Measurements from ENCODE around the genes GMPPA, OBSL1 and ACSL3.

- RRBS, result 6% methylated on average over 2 of the region's 55 CpGs
These were observed at the start of gene GMPPA for GRCh38 chr2:219498189-219499064. TSS of gene GMPPA (plus strand) at chr2:219498891.

DNA sequence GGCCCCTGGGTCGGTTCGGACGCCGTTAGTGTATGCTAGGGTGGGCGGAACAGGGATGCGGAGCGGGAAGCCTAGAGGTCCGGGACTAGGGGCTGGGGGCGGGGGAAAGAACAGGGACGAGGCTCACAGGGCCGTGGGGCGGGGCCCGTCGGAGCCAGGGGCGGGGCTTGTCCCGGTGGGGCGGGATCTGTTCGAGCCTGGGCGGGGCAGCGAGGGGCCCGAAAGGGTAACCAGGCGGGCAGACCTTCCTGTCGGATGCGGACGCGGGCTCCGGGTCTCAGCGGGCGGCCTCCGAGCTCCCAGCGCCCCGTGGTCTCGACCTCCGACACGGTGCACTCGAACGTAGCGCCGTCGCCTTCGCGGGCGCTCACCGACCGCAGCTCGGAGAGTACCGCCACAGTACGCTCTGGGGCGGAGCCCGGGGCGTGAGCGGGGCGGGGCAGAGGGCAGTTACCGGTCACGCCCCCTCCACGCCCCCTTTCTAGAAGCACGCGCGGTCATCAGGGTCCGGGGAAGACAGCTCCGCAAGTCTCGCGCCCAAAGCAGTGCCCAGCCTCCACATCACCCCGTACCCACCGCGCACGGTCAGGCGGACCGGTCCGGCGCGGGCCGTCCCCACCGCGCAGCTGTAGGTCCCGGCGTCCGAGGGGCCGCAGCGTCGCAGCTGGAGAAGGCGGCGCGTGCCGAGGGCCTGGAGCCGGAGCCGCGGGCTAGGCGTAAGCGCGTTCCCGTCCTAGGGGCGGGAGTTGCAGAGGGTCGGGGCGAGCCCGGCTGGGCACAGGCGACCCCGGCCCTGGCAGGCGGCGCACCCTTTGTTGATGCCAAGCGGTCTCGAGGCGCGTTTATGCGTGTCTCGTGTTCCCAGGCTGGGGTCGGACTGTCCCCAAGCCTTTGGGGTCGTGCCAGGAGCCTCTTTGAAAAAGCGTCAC, 8.7 kb downstream of the TMEM198 start:
- RRBS, result 3% methylated on average over 62 of the region's 109 CpGs

- RRBS, result 79% methylated on average over 3 of the region's 17 CpGs
These were observed 6.0 kb downstream of the OBSL1 start for GRCh38 chr2:219565249-219565911.

GRCh38 chr2:219566703-219567214, 4.6 kb downstream of the OBSL1 start:
- RRBS, result no CpG with 5 or more reads among the region's 16 CpGs

- RRBS, result no CpG with 5 or more reads among the region's 10 CpGs
These were observed 1.5 kb downstream of the OBSL1 start for GRCh38 chr2:219569990-219570181.

GRCh38 chr2:219570182-219570539, 1.2 kb downstream of the OBSL1 start:
- RRBS, result no CpG with 5 or more reads among the region's 46 CpGs

DNA sequence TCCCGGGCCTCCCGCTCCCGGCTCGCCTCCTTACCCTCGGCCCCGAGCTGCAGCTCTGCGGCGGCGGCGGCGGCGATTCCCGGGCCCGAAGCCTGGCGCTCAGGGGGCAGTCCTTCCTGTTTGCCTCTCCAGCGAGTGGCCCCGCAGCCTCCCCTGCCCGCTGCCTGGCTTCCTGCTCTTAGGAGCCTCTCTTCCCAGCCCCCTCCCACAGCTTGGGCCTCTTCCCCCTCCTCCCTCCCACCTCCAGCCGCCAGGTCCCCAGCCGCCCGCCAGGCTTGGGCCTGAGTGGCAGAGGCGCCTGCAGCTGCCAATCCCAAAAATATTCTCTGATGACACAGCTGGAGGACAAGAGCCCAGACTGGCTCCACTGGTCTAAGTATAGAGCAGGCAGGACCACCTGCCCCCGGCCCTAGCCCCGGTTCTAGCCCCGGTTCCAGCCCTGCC, at the start of gene OBSL1:
Gene OBSL1, minus strand, starts transcription at position 180 of the 444 bp plus-strand sequence.
- RRBS, result 4% methylated on average over 12 of the region's 25 CpGs

- RRBS, result no CpG with 5 or more reads among the region's 18 CpGs
These were observed 4.7 kb downstream of the INHA start for GRCh38 chr2:219576414-219577555.

DNA sequence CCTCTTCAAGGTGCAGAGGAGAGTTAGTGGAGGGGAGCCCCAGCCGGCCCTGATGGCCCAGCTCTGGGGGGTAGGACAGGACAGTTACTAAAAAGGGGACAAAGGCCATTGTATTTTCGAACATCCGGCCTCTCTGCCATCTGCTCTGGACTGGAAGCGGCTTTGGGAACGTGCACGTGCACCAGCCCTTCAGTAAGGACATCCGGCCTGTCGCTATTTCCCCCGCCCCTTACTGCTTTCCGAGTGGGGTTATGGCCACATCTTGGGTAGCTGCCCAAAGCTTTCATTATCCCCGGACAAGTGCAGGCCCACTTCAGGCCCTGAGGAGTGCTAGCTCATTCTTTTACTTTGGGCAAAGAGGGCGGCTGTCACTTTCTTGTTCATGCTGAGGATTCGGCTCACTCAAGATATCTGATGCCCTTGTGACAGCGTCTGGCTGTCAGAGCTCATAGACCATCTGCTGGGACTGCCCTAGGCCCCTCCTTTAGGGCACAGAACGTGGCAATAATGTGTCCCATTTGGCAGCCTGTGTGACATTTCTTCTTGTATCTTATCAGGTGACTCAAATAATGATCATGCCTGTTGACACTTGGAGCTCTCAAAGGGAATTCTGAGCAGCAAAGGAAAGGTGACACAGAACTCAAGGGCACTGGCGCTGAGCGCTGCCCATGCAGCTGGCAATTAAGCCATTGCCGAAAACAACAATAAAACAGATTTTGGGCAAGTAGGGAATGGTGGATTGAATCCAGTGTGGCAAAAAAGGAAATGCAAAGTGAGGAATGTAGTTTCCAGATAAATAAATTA, 17.6 kb downstream of the SLC4A3 start:
- RRBS, result 65% methylated on average over 10 of the region's 18 CpGs

DNA sequence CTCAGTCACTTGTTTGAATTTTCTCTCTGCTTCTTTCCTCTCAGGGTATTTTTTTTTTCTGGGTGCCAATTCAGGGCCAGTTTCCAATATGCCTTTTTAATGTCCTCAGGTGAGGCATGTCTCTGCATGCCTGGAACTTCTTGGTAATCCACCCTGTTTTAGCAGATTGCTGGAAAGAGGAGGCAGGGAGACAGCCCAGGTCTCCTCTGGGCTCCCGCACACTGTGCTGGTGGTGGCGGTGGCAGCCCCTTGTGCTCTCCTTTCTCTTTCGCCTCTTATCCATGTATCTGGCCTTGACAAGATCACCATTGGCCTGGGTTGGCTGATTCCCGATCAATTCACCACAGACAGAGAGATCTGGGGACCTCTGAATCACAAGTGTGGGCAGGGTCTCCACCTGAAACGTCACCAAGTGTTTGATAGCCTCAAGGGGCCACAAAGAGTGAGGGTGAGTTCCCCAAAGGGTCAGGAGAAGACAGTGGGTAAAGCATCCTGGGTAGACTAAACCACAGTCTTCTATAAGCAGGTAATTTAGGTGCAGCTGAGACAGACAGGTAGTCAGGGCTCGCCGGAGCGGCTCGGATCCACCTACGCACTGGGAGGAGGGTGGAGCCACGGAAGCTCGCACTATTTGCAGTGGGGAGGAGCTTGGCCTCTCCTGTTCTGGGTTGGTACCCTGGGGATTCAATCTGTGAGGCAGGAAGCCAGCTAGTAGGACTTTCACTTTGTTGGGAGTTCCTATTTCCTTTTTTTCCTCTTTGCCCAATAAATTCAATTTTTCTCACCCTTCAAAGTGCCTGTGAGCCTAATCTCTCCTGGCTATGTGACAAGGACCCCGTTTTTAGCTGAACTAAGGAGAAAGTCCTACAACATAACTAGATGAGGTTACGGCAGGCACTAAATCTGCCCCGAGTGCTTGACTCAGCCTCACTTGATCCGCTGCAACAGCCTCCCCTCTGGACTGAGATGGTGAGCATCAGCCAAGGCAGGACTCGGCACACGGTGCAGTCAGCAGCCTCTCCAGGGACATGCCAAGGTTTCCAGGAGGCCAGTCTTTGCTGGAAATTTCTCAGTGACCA, 57.5 kb downstream of the SLC4A3 start:
- RRBS, result no CpG with 5 or more reads among the region's 18 CpGs

DNA sequence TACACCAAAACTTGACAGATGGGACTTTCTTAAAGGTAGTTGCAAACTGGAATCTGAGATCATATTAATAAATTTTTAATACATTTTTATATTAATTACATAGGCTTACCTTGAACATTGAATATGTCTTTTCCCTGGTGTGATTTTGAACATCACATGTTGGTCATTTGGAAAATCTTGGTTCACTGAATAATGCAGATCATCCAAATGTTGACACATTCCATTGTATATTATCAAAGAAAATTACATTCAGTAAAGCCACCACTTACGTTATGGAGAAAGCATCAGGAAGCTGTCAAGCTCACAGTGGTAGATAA, 597.0 kb downstream of the EPHA4 start:
- RRBS, result no CpG with 5 or more reads among the region's 1 CpG

GRCh38 chr2:221322750-221323004, 249.4 kb downstream of the EPHA4 start:
- RRBS, result no CpG with 5 or more reads among the region's 3 CpGs

DNA sequence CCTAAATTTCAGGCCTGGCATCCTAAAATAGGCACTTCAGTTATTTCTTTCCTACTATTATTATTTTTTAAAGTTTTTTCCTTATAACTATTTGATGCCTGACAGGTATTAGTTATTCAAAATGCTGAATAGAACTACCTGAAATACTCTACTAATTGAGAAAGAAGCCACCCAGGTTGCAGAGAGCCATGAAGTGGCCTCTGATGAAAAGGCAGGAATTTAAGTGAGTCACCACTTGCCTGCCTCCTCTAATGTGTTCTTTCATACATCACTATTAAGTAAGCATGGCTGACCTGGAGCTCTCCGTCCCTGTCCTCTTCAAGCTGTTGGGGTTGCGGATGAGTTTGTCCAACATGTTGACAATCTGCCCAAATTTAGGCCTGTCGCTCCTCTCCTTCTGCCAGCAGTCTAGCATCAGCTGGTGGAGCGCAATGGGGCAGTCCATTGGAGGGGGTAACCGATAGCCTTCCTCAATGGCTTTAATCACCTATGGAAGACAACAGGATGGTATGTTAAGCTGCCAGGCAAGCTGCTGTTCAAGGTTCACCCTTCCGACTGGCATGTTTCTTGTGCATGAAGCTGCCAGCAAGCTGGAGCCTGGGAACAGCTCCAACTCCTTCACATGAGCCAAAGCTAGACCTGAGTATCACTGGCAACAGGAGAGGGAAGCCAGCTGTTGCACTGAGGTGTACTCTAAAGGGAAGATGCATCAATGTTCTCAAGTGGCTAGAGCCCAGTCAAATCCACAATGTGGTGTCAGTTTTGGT, 142.3 kb downstream of the EPHA4 start:
- RRBS, result no CpG with 5 or more reads among the region's 6 CpGs

DNA sequence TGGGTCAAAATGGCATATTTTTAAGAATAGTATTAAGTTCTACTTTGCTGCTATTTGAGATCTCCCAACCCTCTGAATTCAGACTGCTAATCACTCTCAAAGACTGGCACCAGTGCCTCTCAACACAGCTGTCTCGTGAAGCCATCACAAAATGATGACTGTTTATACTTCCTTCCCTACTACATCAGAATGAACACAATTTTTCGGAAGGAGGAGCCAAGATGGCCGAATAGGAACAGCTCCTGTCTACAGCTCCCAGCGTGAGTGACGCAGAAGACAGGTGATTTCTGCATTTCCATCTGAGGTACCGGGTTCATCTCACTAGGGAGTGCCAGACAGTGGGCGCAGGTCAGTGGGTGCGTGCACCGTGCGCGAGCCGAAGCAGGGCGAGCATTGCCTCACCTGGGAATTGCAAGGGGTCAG, 314.4 kb downstream of the PAX3 start:
- RRBS, result no CpG with 5 or more reads among the region's 13 CpGs

GRCh38 chr2:222290907-222291900, 7.6 kb downstream of the PAX3 start:
- RRBS, result 8% methylated on average over 12 of the region's 48 CpGs

DNA sequence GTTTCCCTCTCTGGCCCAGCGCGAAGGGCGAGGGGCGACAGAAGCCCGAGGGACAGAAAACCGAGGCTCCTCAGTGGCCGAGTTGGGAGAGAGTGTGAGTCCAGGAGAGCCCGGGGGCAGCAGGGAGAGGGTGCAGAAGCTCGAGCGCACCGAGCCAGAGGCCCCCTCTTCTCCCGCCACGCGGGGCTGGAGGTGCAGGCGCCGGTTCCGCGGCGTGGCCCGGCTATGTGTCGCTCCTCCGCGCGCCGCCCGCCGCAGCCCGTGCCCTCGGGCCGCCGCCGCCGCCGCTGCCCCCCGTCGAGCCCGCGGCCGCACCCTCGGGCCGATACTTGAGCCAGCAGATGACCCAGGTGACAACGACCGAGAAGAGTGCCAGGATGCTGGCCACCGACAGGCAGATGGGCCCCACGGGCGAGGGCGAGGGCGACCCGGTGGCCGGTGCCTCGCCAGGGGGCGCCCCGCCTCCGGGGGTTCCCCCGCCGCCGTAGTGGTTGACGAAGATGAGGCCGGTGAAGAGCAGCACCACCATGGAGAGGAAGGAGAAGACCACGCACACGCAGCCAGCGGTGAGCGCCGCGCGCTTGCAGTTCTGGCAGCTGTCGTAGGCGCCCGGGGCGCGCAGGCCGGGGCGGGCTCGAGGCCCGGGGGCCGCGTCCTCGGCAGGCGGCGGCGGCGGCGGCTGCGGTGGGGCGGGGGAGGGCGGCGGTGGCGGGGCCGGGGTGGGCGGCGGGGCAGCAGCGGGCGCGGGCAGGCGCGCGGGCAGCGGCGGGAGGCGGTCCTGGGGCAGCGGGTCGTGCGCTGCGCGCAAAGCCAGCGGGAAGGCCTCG, 937 bp downstream of the ENSG00000288658 start:
- RRBS, result 3% methylated on average over 34 of the region's 107 CpGs

GRCh38 chr2:222427669-222428421, 3.5 kb downstream of the SGPP2 start:
- RRBS, result no CpG with 5 or more reads among the region's 3 CpGs

DNA sequence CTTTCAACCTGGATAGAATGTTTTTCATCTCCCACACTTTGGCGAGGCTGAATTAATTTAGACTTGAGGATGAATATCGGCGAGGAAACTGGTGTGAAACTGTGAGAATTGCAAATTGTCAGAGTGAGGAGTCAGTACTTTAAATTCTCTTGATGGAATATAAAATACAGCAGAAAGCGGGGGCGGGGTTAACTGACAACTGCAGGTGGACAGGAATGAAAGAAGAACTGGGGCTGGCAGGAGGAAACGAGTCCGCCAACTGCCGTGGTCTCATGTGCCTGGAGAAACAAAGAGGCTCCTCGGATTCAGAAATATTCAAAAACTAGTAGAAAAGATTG, 44.2 kb downstream of the MOGAT1 start:
- RRBS, result no CpG with 5 or more reads among the region's 9 CpGs

GRCh38 chr2:222792336-222792941, 68.4 kb upstream of the ACSL3 start:
- RRBS, result no CpG with 5 or more reads among the region's 9 CpGs

- RRBS, result 2% methylated on average over 34 of the region's 60 CpGs
These were observed at the start of gene ACSL3 for GRCh38 chr2:222860704-222861158. TSS of gene ACSL3 (plus strand) at chr2:222861036.

All from islet of Langerhans (tissue), 1 donor.